Islet of Langerhans (tissue), 1 donor: ENCODE measurements around the gene CCDC150.

- RRBS, result no CpG with 5 or more reads among the region's 2 CpGs
Measured at GRCh38 chr2:196157864-196158333, 13.5 kb downstream of the STK17B start.

GRCh38 chr2:196164500-196165359 is 6.6 kb downstream of the STK17B start:
- RRBS, result no CpG with 5 or more reads among the region's 8 CpGs

- RRBS, result no CpG with 5 or more reads among the region's 8 CpGs
Measured at GRCh38 chr2:196171996-196172437, 639 bp upstream of the STK17B start.

DNA sequence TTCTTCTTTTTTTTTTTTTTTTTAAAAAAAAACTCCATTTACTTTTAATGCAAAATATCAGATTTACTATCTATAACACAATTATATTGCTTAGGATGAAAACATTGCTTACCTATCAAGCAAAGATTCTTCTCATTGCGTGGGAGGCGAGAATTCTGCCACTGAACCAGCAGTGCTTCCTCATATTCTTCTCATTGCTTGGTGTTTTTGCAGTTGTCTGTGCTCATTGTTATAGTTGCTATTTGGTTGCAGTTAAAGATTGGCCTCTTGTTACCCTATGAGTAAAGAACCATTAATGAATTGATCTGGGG is 17.7 kb upstream of the STK17B start:
- RRBS, result no CpG with 5 or more reads among the region's 2 CpGs

DNA sequence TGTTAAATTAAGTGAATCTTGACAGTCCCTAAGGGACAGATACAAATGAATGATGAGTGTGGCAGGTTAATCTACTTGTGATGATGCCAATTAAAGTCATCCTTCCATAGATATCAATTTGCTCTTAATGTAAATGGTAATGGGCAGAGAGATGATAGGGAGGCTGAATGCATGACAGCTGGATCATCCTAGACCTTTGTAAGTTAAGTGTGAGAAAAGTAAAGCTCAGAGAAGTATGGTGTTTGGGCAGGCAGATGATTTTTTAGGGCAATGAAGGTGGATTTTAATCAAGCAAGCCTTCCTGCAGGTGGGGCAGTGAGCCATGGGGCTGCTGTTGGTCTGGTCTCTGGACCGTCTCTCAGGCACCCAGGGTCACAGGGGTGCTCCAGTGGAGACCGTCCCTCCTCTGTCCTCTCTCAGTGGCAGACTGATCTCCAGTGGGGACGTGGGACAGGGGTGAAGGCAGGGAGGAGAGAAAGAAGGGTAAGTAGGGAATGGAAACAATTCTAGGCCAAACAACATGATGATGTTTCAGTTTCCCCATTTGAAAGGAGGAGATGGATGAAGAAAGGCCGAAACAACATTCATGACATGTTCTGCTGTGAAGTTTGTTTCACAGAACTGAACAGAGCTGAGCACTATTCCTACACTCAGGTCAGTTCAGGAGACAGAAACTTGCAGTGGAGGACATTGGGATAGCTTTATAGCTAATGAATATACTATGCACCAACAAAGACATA is 69.9 kb upstream of the STK17B start:
- RRBS, result no CpG with 5 or more reads among the region's 4 CpGs

- RRBS, result no CpG with 5 or more reads among the region's 8 CpGs
Measured at GRCh38 chr2:196242076-196242715, 70.8 kb upstream of the STK17B start.

GRCh38 chr2:196365195-196365659 is 193.8 kb upstream of the STK17B start:
- RRBS, result no CpG with 5 or more reads among the region's 2 CpGs

DNA sequence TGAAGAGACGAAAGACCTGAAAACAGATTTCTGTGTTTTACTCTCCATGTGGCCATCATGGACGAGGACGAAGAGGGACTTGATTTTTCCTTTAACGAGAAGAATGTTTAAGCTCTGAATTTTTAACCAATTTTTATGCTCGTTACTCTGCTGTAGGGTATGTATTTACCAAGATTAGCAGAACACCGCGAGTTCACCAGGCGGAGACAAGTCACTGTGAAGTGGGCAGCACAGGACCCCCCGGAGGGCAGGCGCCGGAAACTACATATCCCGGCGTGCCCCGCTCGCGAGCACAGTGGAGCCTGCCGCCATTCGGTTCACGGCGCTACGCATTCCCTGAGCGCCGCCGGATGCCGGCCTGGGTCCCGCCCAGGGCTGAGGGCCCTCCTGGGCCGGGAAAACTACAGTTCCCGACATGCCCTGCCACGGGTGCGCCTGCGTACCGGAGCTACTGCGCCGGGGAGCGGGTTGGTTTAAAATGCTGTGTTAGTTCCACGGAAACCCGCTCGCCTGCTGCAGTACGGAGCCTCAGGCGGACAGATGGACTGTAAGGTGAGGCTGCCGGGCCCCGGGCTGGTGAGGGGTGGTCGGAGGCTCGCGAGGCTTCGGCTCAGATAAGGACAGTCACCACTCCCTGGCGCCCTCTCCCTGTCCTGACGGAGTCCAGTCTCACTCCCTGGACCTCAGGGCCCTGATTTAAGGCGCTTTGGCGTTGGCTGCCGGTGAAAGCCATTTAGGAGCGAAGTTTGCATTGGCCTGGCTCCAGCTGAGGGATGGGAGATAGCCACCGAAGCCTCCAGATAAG is at the start of gene CCDC150:
CCDC150 (plus strand) TSS at position 489 of the 805 bp plus-strand sequence.
- RRBS, result 6% methylated on average over 22 of the region's 53 CpGs

GRCh38 chr2:196926909-196927780 is 638 bp upstream of the PGAP1 start:
- RRBS, result no CpG with 5 or more reads among the region's 38 CpGs

DNA sequence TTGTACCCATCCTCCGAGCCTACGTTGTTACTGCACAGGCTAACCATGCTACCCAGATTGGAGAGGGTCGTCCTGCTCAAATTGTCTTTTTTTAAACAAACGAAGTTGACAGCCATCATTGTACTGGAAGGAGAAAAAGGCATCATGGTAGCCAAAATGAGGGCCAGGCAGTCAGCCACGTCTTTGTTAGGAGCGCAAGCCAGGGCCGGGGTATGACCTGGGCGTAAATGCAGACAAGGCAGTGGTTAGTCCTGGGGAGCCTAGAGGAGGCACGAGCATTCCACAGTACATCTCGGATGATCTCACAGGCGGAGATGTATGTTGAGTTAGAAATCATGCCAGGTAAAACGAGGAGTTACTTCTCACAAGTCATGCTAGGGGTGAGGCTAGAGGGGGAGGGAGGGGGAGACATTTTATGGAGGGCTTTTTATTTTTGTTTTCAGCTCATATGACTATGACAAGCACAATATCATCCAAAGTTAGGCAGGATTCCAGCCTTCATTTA is 64.3 kb upstream of the PGAP1 start:
- RRBS, result no CpG with 5 or more reads among the region's 12 CpGs

- RRBS, result no CpG with 5 or more reads among the region's 3 CpGs
Measured at GRCh38 chr2:197011879-197012251, 85.4 kb upstream of the PGAP1 start.

DNA sequence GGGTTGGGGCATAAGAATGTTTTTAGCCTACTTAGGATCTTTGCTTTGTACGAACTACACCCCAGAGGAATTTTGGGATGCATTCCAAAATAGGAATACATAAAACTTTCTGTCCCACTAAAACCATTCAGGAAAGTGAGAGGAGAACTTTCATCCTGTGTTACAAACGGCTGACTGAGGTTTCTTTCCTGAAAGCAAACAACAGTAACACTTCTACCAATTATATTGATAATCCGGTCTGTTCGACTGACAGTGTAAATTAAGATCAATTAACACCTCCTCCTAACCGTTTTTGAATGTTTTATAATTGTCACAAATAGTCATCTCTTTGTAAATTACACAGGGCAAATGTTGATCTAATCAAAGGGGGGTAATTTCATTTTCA is 151.0 kb upstream of the PGAP1 start:
- RRBS, result no CpG with 5 or more reads among the region's 5 CpGs

DNA sequence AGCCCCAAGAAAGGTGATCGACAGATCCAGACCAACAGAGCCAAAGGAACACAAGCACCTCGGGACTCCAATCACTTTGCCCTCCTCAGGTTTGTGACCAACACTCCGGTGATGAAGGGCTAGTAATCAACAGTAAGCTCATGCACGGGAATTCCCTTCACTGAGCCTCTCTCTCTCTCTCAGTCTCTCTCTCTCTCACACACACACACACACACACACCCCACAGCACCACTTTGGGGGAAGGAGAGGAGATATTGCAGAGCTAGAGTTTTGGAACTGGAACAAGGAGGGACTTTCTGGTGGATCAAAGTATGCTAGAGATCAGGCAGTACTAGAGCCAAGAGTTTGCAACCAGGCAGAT is 98.7 kb downstream of the ANKRD44 start:
- RRBS, result no CpG with 5 or more reads among the region's 4 CpGs

GRCh38 chr2:197287122-197287574 is 23.4 kb downstream of the ANKRD44 start:
- RRBS, result no CpG with 5 or more reads among the region's 4 CpGs

- RRBS, result no CpG with 5 or more reads among the region's 6 CpGs
Measured at GRCh38 chr2:197305916-197306435, 4.6 kb downstream of the ANKRD44 start.

DNA sequence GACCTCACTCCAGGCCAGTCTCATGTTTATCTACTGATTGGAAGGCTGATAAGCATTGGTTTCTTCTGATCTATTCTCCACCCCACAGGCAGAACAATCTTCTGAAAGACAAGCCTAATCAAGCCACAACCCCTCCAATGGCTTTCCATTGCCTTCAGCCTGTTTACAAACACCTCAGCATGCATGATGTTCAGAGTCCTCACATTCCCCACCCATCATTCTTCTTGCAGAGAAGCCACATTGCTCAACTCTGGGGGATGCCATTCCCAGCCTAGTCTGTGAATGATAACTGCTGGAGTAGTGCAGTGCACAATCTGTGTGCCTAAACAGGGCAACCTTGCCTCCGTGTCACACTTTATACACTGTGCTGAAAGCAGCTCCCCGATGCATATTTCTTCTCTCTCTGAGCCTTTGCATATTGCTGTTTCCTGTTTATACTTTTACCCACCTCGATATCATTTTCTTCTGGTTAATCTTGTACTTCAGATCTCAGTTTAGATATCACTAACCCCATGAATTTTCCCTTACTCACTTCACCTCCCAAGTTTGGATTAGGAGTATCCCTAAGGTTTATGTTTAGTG is 12.8 kb upstream of the ANKRD44 start:
- RRBS, result no CpG with 5 or more reads among the region's 3 CpGs

GRCh38 chr2:197454793-197455575 is 1.6 kb downstream of the COQ10B start:
- RRBS, result no CpG with 5 or more reads among the region's 7 CpGs

DNA sequence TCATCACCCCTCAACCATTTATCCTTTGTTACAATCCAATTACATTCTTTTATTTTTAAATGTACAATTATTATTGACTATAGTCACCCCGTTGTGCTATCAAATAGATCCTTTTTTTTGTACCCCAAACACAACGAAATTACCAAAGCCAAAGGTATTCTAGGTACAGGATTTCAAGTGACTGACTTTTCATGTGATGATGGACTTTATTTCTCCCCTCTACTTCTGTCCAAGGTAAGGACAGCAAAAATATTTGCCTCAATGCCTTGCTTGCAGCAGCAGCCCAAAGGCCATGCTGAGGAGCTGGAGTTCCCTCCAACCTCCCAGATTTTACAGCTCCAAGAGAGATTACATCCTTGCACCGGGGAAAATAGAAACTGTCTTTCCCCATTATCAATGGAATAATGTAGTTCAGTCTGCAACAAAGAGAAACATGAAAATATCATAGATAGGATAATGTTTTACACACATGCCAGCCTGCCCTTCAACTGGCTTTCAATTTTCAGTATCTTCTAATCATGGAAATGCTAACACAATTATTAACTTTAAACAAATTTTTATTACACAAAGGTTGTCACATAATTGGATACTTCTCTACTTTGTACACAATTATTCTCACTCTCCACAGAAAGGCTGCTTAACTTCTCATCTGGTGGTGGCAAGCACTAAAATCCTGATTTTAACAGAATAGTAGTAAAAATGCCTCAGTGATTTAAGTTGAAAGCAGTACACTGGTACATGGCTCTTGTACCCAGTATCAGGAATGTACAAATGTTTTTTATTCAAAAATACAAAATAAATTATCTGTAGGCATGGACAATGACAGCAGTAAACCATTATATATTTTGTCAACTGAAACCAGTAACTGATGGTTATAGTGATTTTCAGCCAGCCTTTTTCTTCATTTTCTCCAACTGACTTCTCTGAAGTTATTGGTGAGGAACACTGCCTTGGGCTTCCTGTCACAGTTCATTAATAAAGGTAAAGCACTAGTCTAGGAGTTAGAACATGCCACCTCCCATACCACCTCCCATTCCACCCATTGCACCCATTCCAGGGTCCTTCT is 13.3 kb downstream of the HSPD1 start:
- RRBS, result no CpG with 5 or more reads among the region's 3 CpGs

GRCh38 chr2:197728229-197729053 is 23.3 kb downstream of the MARS2 start:
- RRBS, result no CpG with 5 or more reads among the region's 12 CpGs